ENCODE data around the genes H4C3, H3C4 and BTN2A2.

- PRO-cap, result no peak
- RAMPAGE, long total RNA, result no peak
Observed at GRCh38 chr6:25661117-25661627, 9.2 kb downstream of the SCGN start.

- PRO-cap, result no peak
- RAMPAGE, long total RNA, result no peak
Observed at GRCh38 chr6:25833138-25833566, 1.3 kb upstream of the SLC17A1 start.

DNA sequence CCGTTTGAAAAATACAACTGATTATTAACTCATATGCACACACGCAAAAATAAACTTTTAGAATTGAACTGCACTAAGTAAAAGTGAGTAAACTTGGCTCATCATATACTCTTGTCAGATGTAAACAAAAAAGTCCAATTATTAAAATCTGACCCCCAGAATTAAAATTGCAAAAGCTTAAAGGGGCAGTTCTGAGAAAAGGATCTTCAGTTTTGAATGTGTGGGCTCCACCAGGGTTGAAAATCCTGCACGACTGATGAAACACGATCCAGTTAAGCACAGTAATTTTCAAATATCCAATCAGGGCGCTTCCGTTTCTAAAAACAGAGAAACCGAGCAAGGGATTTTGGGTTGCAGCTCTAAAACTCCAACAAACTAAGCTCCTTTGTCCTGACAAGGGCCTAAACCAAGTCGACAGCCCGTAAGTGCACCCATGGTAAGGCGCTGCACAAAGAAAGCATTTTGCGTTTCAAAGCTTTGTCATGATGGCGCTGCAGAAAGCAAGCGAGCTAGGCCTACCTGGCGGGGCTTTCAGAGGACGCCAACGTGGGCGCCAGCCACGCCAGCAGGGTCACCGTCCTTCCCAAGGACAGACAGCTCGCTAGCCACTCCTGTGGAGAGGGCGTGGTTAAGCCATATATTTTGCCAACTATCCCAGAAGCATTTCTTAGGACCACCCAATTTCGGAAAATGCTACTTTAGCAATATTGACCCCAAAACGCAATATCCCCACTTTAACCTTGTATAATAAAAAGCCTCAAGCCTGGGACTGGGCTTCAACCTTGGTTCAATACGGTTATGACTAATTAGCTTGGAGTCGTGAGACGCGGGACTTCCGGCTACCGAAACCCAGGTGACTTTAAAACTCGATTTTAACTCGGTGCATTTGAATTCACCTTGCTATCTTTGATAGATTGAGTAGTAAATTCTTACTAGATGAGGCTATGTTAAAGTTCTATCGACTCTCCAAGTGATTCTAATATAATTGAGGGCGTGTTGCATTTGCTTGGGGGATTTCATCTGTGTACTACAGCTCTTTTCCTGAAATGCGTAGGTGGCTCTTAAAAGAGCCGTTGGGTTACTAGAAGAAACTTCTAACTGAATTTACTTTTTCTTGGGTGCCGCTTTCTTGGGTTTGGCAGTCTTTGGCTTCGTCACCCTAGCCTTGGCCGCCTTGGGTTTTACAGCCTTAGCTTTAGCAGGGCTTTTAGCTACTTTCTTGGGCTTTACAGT, 1.2 kb downstream of the H1-1 start:
- PRO-cap, result no peak
- RAMPAGE, long total RNA, result no peak

DNA sequence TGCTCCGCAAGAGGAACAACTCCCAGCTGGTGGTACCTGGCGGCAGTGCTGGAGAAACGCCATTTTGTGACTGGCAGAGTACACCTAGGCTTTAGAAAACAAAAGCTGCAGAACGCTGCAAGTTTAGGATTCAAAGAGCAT, 737 bp upstream of the H3C1 start:
- PRO-cap, result no peak
- RAMPAGE, long total RNA, result no peak

DNA sequence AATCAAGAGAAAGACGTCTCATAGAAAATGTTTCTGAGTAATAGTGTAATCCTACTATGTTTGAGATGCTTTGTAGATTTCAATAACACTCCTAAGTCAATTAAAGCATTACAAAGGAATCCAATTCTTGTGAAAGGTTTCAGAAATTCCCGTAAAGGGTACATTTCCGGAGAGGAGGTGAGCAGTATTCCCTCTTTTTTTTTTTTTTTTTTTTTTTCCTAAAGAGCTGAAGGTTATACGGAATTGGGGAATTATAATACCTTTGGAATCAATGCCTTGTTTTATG, 523 bp upstream of the H3C1 start:
- PRO-cap, result no peak
- RAMPAGE, long total RNA, result no peak

- PRO-cap, result no peak
- RAMPAGE, long total RNA, result no peak
Observed at GRCh38 chr6:26046104-26046555, 946 bp downstream of the H3C3 start.

GRCh38 chr6:26103812-26104776, at the start of gene H4C3:
Gene H4C3, plus strand, starts transcription at chr6:26103933.
- PRO-cap, result bidirectional peak, plus-strand start at chr6:26103933, minus-strand start at chr6:26103705
- RAMPAGE, long total RNA, result start-site peak on the plus strand at chr6:26103930-26103934, 1,141 reads

- PRO-cap, result no peak
- RAMPAGE, long total RNA, result no peak
Observed at GRCh38 chr6:26120762-26121993, 2.5 kb downstream of the H2BC4 start.

- PRO-cap, result bidirectional peak, plus-strand start at chr6:26197039, minus-strand start at chr6:26197050; bidirectional peak, plus-strand start at chr6:26197423, minus-strand start at chr6:26197286
- RAMPAGE, long total RNA, result start-site peak on the minus strand at chr6:26197272-26197290, 142 reads
Observed at GRCh38 chr6:26196486-26197376, at the start of gene H3C4. Gene H3C4, minus strand, starts transcription at chr6:26197286.

- PRO-cap, result bidirectional peak, plus-strand start at chr6:26197423, minus-strand start at chr6:26197286
- RAMPAGE, long total RNA, result no peak
Observed at GRCh38 chr6:26197377-26198099, 452 bp upstream of the H3C4 start.

DNA sequence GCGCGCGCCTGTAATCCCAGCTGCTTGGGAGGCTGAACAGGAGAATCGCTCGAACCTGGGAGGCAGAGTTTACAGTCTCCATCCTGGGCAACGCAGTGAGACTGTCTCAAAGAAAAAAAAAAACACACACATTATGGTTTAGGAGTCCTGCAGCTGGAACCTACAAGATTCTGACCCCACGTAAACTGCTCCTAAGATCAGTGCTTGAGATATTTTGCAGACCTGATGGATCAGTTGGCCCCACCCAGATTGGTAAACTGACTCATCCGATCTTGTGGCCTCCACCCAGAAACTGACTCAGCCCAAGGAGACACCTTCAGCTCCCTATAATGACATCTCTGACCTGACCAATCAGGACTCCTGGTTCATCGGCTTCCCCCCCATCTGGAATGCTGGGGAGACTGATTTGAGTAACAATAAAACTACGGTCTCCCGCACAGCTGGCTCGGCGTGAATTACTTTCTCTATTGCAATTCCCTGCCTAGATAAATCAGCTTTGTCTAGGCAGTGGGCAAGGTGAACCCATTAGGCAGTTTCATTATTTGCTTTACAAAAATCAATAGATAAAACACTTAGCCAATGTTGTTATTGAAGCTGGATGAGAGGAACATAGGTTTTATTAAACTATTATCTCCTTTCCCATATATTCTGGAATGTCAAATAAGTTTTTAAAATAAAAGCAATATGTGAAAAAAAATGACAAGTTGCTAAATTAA, 2.2 kb downstream of the H3C8 start:
- PRO-cap, result no peak
- RAMPAGE, long total RNA, result no peak

DNA sequence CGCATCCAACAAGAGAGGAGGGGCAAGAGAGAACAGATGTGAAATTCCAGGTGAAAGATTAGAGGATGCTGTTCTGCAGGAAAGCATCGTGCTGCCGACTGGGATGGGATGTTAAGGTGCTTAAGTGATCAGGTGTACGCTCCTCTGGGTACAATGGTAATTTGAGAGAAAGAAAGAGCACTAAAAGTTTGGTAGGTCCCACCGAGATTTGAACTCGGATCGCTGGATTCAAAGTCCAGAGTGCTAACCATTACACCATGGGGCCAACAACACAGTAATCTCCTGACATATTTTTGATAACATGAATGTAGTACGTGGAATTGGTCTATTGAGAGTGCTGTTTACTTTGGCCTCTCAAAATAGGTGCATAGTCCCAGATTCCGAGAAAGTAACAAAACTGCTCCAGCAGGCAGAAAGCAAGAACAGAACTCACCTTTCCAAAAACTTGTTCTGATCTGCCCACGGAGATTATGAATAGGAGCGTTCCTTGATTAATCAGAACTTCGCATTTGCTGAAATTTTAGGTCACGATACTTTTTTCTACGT, 26.3 kb upstream of the H4C8 start:
- PRO-cap, result no peak
- RAMPAGE, long total RNA, result no peak

- PRO-cap, result no peak
- RAMPAGE, long total RNA, result no peak
Observed at GRCh38 chr6:26347082-26347525, 17.9 kb upstream of the BTN3A2 start.

GRCh38 chr6:26383028-26384112, at the start of gene BTN2A2:
Gene BTN2A2, plus strand, starts transcription at chr6:26383108.
- PRO-cap, result unidirectional peak, plus-strand start at chr6:26383161
- RAMPAGE, long total RNA, result start-site peak on the plus strand at chr6:26383197-26383221, 10 reads

- PRO-cap, result no peak
- RAMPAGE, long total RNA, result no peak
Observed at GRCh38 chr6:26413934-26414465, 11.9 kb downstream of the BTN3A1 start.

GRCh38 chr6:26449139-26450146, 8.3 kb upstream of the BTN2A1 start:
- PRO-cap, result no peak
- RAMPAGE, long total RNA, result start-site peak on the plus strand at chr6:26449678-26449688, 8 reads

GRCh38 chr6:26520653-26520899, 17.6 kb upstream of the HMGN4 start:
- PRO-cap, result bidirectional peak, plus-strand start at chr6:26520967, minus-strand start at chr6:26520797
- RAMPAGE, long total RNA, result no peak

DNA sequence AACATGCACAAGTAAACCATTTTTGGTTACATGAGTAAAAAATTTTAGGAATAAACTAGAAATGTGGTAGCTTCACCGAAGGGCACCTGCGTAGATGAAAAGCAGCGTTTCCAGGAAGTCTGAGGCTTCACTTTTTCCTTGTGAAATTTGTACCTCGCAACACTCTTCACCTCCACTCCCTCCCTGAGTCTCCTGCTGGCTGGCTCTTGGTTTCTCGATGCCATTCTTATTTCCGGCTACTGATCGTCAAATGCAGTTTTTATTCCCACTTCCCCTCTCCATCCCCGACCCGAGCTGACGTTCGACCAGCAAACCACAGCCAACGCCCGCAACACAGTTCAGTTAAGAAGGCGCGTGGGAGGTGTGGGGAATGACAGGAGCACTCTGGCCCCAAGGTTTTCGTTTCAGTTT, 19.5 kb upstream of the ABT1 start:
- PRO-cap, result no peak
- RAMPAGE, long total RNA, result no peak

DNA sequence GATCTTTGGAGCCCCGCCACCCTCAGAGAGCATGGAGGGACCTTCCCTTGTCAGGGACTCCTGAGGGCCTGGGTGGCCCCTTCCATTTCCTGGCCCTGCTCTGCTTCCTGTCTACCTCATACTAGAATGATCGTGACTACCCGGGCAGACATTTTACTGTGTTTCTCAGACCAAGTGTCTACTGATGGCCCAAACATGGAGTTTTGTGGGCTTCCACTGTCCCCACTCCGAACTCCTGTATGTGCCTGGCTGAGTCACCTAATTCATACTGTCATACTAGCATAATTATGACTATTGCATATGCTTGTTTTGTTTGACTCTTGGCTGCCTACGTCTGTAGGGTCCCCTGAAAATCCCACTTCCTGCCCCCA, 1.8 kb downstream of the ABT1 start:
- PRO-cap, result no peak
- RAMPAGE, long total RNA, result no peak

DNA sequence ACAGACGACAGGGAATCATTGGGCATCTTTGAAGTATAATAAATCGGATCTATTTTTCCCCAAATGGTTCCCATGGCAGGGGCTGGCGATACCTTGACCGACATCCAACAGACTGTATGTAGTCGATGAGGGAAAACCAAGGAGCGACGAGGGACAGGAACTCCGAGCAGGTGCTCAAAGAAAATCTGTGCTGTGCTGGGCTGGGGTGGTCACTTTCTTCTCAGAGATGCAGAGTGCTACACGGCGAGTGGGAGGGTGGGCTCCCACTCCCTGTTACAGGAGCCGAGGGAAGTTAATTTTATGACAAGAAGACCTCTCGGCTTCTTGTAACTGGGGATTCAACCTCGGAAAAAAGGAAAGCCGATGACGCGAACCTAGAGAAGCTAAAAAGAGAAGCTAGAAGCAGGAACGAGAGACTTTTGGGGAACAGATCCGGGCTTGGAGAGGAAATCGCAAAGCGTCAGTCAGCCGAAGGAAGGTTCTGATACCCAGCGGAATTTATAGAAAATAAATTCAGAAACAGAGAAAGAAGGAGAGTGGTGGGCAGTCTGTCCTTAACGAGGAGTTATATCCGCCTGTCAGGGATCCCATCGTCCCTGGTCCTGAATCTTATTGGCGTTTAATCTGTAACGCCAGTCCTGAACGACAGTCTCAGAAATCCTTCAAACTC, 84.5 kb upstream of the ZNF322 start:
- PRO-cap, result no peak
- RAMPAGE, long total RNA, result no peak